Mesenteric fat pad (tissue), 1 donor: ENCODE results near the genes MAPK4, MBD2 and CCDC68.

GRCh38 chr18:50401966-50402524 is 27.2 kb downstream of the SKA1 start:
- PRO-cap: no peak

DNA sequence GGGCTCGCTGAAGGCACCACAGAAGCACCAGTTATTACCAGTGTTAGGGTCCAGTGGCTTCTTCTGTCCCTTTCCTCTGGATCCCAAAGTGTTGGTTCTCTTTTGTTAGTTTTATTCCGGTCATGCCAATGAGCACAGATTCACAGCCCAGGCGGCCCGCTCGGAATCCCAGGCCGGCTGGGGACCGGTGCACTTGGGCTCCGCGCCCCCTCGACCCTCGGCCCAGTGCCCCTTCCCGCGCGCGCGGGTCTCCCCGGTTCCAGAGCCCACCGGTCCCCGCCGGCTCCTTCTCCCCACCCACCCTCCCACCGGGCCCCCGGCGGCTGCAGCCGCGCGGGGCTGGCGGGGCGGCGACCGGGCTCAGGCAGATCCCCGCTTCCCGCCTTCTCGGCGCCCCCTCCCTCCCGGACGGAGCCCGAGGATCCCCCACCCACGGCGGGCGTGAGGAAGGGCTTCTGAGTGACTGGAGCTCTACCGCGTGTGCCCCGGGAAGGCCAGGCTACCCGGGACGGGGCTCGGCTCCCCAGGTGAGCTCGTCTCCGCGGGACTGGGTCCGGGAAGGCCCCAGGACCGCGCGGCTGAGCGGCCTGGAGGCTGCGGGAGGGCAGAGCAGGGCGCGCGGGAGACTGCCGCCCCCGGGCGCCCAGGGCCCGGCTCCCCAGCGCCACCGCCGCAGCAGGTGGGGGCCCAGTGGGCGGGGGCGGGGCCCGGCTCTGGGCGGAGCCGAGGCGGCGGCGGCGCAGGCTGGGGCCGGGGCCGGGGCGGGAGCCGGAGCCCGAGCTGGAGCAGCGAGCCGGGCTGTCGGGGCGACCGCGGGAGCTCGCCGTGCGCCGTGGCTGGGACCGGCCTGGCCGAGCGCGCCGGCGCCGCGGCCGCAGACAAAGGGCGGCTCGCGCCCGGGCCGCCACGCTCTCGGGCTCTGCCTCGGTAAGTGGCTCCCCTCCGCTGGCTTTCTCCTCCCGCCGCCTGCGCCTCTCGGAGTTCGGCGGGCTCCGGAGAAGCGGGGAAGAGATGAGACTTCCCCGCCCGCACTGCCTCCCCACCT is at the start of gene MAPK4:
TSS of gene MAPK4 (plus strand) at position 771 of the 1,045 bp plus-strand sequence.
- PRO-cap: no peak

DNA sequence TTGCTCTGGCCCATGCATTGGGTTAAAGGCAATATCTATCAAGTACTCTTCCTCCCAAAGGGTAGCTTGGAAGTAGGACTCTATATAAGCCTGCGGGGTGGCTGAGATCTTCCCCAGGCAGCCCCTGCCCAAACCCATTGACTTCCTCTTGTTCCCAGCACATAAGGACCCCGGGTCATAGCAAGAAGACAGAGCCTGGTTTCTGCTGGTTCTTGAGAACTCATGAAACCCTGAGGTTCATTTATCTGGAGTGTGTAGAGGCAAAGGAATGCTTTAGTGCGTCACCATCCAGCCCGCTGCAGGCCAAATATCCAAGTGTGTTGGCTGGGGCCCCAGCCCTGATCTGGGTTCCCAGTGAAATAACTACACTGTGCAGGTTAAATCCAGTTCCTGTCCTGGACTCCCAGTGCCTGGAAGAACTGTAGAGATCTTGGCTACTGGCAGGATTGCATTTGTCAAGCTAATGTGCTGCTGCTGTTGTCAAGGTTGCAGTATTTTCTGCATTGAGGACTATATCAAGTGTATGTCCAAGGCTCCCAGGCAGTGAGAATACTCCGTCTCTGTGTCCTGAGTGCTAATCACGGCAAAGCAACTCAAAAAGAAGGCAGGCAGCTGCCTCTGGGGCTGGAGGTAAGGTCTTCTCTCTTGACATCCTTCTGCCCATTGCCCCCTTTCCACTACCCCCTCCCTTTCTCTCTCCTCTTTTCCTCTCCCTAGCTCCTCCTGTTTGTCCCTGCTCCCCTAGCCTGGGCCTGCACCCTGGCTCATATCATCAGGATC is 90.0 kb downstream of the MAPK4 start:
- PRO-cap: no peak

GRCh38 chr18:50654112-50654628 is 94.3 kb downstream of the MAPK4 start:
- PRO-cap: no peak

- PRO-cap: no peak
These were observed 71.6 kb downstream of the MRO start for GRCh38 chr18:50748186-50748661.

DNA sequence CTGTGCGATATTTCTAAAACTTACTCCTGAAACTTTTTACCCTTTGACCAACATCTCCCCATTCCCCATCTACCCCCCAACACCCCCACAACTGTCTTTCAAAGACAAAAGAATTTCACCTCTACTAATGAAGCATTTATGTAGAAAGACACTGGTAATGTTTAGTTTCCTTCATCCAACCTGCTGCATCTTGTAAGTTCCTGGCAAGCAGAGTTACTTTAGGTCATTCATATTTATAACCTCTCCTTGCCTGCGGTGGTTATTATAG is 1.2 kb upstream of the ME2 start:
- PRO-cap: no peak

GRCh38 chr18:51028175-51028816 is 1.7 kb upstream of the SMAD4 start:
- PRO-cap: no peak

DNA sequence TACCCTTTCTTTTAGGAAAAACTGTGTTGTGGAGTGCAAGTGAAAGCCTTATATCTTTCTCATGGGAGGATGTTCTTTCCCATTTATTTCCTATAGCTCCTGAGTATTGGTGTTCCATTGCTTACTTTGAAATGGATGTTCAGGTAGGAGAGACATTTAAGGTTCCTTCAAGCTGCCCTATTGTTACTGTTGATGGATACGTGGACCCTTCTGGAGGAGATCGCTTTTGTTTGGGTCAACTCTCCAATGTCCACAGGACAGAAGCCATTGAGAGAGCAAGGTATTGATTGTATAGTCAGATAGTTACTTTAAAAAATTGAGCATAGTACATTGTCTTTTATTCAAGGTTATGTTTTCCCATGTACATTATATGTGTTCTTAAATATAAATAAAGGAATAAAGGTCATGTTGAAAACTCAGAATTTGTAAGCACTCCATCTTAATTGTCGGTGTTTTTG is 35.3 kb downstream of the SMAD4 start:
- PRO-cap: no peak

DNA sequence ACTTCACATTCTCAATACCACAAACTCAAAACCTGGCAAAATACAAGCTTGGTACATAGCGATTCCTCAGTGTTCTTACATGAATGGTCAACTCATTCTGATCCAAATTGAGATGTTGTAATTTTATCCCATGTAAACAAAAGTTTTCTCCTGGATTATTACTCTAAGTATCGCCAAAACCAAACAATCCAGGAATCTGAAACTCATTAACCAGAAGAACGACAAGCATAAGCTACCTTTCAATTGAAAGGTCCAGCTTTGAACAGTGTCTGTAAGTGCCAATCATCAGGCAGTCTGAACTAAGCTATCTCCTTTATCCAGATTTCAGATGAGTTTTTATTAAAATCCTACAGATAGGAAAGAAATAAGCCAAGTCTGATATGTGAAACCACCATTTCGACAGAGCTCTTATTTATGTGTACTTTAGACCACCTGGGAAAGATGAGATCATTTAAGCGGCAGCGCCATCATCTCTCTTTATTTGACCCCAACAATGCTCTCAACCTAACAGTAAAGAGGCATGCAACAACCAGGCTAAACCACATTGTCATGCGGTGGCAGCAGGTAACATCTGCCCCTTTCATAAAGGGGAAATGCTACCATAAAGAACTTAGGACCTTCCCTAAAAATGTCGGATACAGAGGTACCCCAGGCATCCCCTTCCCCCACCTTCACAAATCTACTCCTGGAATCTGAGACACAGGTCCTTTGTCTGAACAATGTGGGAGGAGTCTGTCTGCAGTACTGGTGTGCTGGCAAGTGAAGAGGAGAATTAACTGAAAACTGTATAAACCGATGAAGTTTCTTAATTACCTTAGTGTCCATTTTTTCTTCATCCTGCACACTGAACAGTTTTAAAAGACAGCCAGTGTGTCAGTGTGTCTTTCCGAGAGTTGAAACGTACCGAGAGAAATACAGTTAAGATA is 2.2 kb downstream of the MEX3C start:
- PRO-cap: no peak

- PRO-cap: no peak
These were observed 478 bp downstream of the MEX3C start for GRCh38 chr18:51197103-51197303.

- PRO-cap: no peak
These were observed 432.1 kb upstream of the DCC start for GRCh38 chr18:51907815-51908404.

- PRO-cap: no peak
These were observed 75.1 kb downstream of the MBD2 start for GRCh38 chr18:54149191-54149850.

DNA sequence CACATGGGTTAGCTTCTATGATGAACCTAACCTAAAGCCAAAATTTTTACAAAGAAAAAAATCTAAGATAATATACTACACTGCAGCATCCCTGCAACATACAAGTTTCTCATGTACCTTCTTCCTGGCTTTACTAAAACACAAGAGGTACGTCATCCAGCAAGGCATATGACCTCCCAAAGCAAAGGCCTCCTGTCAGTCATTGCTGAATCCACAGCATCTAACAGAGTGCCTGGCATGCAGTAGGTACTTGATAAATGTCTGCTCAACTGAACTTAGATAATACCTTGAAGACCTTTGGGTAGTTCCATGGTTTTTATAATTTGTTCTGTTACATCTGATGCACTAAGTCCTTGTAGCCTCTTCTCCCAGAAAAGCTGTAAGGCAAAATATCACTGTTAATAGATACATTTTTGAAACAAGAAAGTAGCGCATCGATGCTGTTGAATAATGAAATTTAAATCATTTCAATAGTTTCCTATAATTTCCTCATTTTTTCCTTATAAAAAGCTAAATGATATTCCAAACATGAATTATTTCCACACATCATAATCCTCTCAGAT is 58.6 kb downstream of the MBD2 start:
- PRO-cap: no peak

DNA sequence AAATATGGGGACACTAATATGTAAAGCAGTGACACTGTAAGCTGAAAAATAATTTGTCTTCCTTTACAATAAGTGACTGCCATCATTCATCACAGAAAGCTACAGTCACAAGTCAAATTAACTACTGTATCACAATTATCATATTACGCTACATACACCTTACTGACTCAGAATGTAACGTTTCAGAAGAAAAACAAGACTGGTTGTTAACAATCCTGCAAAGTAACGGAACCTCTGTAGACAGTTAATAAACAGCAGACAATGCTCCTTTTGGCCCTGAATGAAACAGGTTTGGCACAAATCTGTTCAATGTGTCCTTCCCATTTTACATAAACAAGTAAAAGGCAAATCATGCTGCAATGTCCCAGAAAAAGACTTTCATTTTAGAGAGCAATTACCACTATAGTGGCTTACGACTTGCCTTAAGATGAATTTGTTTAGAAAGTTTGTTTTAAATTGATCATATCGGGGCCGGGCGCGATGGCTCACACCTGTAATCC is 3.7 kb downstream of the MBD2 start:
- PRO-cap: no peak

- PRO-cap: no peak
These were observed 1.0 kb downstream of the MBD2 start for GRCh38 chr18:54223478-54223830.

- PRO-cap: bidirectional peak, plus-strand start at chr18:54224813, minus-strand start at chr18:54224519
These were observed at the start of gene MBD2 for GRCh38 chr18:54223831-54225052. MBD2 (minus strand) TSS chr18:54224669.

DNA sequence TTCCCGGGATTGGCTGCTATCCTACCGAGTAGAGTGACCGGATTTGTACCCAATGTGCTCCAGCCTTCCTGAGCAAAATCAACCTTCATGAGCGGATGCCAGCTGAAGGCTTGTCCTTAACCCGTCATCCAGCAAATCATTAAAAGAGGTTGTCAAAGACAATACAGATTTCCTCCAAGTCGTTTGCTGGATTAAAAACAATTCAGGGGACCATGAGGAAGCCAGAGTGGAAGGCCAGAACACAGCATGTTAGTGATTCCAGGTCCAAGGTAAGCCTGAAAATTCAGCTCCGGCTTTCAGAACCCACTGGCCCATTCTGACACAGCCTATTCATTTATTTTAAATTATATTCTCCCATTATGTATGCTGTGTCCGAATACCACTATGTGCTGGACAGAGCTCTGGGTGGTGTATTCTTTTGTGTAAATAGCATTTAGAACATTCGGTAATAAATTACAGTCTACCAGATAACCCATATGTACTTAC is 76.8 kb upstream of the DYNAP start:
- PRO-cap: no peak

DNA sequence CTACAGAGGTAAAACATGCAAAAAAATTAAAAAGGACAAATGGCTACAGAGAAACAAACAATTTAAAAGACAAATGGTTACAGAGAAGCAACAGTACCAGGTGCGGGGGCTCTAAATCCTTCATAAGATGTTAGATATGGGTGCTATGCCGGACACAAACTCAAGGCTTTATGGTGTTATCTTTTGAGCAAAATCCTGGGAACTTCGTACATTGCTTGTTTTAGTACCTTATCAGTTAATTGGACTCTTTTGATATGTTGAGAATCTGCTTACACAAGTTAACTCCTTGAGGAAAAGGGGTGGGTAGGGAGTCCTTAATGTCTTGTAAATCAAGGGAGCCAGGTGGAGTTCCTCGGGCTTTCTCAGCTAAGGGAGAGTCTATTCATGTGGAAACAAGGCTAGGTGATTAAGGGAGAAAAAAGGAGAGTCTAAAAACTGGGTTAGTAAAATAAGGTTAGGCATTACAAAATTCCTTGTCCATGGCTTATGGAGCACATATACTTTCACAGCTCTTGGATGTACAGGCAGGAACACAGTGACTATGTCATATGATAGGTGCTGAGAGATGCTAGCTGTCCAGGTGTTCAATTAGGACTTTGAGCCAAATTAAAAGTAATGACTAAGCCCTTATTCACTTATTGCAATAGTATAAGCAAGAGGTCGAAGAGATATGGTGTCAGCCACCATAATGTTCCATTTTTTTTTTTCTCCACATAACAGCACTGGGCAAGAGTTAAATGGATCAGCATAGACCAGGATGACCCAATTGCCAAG is 59.6 kb upstream of the DYNAP start:
- PRO-cap: no peak

DNA sequence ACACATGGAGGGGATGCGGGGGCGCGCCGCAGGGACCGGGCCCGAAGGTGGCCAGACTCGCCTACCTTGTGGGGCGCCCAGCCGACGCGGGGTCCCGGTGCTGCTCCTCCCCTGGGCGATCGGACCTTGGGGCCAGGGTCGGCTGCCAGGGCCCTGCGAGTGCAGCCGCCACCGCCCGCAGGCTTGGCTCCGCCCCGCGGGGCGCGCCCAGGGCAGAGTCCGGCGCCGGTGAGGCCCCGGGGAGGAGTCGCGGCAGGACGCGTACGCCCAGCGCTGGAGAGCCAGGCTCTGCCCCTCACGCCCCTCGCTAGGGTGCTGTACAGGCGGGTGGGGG is at the start of gene CCDC68:
TSS of gene CCDC68 (minus strand) at position 191 of the 334 bp plus-strand sequence.
- PRO-cap: no peak

DNA sequence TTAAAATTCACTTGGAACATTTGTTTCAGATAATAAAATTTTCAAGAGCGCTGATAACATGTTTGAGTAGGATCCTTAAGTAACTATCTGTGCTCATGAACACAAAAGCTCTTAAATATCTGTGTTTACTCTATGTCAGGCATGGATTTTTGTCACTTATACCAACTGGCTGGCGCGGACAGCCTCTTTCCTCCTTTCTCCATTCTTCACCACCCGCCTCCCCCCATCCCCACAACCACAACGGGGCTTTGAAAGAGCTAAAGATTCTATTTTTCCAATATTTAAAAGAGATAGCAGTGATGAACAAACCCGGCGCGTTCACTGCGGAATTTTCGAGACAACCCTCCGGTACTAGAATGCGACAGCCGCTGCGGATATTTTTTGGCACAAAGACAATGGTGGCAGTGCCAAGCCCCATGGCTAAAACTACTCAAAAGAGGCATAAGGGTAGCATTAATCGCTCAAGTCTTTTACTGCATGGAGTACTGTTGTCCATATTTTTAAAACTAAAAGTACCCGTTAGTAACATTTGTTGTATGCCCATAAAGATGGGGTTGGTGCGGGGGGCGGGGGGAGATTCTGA is 181.4 kb downstream of the TCF4 start:
- PRO-cap: no peak